Skeletal muscle satellite cell (primary cell): ENCODE measurements around the gene NEK7.

- CAGE, long polyA plus RNA, result no peak
Measured at GRCh38 chr1:197917497-197918693, 723 bp downstream of the LHX9 start.

GRCh38 chr1:197921246-197921902, 4.2 kb downstream of the LHX9 start:
- CAGE, long polyA plus RNA, result no peak

- CAGE, long polyA plus RNA, result no peak
Measured at GRCh38 chr1:198155945-198156438, 806 bp upstream of the NEK7 start.

DNA sequence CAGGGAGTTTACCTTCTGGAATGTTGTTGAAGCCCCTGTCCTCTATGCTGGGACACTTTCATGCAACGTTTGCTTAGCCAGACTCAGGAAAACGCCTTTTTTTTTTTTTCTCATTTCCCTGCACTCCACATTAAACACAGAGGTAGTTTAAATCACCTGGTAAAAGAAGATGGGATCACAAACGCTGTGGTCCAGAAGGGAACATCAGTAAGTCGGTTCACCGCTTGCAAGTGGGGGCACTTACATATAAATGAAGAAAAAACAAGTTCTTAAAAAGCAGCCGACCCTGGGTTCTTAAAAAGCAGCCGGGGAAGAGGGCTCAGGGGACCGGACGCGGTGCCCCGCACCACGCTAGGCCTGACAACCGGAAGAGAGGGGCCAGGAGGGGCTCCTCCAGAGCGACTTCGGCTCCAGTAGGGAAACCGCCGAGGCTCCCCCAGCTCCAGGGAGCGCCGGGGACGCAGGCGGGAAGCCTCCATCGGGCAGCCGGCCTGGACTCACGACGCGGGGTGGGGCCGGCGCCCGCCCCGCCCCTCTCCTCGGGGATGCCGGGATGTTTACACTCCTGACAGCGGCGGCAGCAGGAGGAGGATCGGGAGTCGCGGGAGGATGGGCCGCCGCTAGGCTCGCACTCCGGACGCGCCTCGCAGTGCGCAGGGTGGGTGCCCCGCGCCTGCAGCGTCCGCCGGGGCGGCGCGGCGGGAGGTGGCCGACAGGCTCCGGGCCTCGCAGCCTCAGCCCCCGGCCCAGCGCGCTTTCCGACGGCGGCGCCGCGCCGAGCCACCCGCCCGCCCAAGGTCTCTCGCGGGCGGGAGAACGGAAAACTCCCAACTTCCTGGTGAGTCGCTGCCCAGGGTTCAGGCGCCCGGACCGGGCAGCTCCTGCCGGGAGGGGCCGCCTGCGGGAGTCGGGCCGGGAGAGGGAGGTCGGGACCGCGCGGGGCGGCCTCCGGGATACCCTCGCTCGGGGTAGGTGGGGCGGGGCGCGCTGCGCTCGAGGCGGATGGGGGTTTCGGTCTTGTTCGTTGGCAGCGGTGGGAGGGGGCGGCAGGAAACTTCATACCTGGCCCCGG, at the start of gene NEK7:
Gene NEK7, plus strand, starts transcription at position 560 of the 1,072 bp plus-strand sequence.
- CAGE, long polyA plus RNA, result start-site peak on the plus strand centred at position 473 of the sequence, 206 bp wide, 47 and 38 reads in 2 replicates

- CAGE, long polyA plus RNA, result no peak
Measured at GRCh38 chr1:198211270-198212003, 54.6 kb downstream of the NEK7 start.

DNA sequence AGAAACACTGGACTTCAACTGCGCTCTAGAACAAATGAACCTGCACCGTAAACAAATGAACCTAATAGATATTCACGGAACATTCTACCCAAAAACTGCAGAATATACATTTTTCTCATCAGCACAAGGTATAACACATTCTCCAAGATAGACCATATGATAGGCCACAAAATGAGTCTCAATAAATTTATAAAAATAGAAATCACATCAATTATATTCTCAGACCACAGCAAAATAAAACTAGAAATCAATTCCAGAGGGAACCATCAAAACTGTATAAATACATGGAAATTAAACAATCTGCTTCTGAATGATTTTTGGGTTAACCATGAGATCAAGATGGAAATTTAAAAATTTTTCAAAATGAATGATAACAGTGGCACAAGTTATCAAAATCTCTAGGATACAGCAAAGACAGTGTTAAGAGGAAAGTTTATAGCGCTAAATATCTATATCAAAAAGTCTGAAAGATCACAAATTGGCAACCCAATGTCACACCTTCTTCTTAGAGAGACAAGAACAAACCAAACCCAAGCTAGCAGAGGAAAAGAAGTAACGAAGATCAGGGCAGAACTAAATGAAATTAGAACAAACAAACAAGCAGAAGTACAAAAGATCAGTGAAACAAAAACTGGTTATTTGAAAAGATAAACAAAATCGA, 59.3 kb downstream of the NEK7 start:
- CAGE, long polyA plus RNA, result no peak

- CAGE, long polyA plus RNA, result no peak
Measured at GRCh38 chr1:198253543-198254270, 96.9 kb downstream of the NEK7 start.

DNA sequence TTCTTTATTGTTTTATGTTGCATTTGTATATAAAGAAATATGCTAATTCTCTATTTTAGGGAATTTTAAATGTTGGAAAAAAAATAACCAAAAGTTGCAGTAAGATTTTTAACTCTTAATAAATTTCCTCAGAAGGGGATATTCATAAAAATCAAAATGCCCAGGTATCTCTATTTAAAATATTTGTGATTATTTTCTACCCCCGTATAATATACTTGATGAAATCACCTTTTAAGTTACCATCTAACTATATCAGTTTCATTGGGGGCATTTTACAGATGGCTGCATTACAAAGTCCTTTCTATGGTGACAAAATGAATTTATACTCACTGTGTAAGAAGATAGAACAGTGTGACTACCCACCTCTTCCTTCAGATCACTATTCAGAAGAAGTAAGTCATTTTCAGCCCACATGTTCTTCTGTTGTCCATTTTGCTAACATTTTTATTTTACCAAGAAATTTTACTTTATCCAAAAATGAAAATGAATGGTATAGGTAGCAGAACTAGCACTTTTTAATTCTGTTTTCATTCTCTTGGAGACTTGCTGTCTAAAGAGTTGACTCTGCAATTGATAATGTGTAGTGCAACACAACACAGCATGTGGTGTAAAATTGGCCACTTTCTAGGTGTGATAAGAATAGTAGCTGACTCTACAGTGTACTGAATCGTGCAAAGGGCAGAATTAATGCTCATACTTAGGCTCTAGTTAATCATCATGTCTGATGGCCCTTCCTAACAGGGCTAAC, 140.2 kb downstream of the NEK7 start:
- CAGE, long polyA plus RNA, result no peak

DNA sequence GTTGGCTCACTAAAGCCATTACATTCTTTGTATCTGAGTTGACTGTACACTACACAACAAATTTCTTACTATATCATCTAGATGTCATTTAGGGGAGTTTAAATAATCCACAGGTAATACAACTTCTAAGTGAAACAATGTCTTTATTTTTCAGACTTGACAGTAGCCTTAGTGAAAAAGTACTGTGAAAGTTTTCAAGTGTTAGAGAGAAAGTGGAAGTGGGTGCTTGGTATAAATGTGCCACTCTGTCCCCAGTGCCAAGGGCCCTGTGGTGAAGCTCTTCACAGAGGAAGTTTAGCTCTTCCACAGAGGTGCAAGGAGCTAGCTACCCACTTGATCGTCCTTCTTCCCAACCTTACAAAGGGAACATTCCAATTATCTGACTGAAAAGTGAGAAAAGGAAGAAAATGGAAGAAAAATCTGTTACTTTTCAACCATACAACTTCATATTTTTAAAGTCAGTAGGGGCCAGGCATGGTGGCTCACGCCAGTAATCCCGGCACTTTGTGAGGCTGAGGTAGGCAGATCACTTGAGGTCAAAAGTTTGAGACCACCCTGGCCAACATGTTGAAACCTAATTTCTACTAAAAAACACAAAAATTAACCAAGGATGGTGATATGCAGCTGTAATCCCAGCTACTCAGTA, 41.1 kb upstream of the PTPRC start:
- CAGE, long polyA plus RNA, result no peak

DNA sequence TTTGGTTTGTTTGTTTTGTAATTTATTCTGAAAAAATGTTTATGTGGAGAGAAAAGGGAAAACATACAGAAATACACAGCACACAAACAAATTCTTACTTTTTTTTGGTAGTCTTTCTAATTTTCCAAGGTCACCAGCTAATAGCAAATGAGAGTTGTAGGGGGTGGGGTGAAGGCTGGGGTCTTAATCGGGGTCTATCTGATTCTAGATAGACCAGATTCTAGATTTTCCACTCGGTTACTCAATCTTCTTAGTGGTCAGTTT, 9.3 kb downstream of the PTPRC start:
- CAGE, long polyA plus RNA, result no peak

- CAGE, long polyA plus RNA, result no peak
Measured at GRCh38 chr1:198752009-198752228, 113.1 kb downstream of the PTPRC start.

DNA sequence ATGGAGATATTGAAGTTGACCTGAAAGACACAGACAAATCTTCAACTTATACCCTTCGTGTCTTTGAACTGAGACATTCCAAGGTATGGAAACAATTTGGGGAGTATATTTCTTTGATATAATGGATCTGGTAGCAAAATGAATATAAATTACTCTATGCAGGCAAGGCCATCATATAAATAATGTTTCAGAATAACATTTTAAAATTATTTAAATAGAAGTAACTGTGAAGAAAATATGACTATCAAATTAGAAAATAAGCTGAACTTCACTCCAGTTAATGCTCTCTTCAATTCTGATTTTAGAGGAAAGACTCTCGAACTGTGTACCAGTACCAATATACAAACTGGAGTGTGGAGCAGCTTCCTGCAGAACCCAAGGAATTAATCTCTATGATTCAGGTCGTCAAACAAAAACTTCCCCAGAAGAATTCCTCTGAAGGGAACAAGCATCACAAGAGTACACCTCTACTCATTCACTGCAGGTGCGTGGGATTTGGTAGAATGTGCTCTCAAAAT, 113.5 kb downstream of the PTPRC start:
- CAGE, long polyA plus RNA, result no peak

DNA sequence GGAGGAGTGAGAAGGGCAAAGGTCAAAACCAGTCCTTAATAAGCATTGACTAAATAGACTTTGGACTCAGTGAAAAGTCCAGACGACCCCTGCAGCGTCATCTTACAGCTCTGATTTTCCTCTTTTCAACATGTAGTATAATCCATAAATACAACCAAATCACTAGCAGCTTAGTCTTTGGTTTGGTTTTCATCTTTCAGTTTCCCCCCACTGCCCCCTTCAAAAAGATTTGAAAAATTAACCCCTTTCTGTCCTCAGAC, 290.3 kb downstream of the PTPRC start:
- CAGE, long polyA plus RNA, result no peak

DNA sequence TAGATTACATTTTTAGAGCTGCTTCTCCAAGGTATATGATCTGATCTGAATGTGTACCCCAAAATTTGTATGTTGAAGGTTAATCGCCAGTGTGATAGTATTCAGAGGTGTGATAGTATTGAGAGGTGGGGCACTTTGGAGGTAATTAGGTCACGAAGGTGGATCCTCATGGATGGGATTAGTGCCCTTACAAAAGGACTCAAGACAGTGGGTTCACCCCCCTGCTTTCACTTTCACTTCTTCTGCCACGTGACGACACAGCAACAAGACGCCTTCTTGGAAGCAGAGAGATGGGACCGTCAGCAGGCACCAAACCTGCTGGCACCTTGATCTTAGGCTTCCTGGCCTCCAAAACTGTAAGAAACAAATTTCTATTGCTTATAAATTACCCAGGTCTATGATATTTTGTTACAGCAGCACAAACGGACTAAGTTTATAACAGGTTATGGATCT, 95.5 kb upstream of the NR5A2 start:
- CAGE, long polyA plus RNA, result no peak

DNA sequence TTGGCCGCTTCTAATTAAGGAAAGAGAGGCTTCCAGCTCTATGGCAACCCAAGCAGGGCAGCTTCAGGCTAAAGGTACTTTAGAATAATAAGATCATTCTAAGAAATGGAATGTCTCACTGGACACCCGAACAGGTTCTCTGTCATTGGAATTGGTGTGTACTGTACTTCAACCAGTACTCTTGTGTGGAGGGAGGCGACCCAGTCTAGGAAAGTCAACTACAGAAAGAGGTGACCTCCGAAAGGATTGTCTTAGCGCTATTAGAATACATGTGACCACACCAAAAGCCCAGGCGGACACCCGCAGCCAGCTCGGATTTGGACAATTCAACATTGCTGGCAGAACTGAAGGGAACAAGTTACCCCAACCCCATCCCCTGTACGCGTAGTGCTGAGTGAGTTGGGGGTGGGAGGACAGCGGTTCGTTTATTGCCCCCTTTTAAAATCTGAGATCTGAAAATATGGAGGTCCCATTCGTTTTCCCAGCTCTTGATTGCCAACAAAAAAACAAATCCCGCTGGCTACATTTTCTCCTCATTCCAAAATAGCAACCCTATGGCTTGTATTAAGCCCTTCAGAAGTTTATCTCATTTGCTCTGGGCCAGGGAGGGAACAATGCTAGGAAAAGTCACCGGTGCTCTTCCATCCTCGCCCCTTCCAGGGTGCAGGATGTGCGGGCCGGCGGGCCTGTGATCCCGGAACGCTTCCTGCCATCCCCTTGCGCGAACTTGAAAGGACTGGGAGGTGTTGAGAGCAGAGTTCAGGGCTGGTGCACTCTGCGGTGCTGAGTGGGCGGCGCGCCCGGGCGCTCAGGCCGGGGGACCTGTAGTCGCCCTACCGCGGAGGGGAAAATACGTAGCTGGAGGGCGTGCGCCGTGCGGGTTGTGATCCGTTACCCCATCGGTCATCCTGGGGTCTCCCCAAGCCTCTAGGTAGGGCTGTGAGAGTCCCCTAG, 12.8 kb downstream of the NR5A2 start:
- CAGE, long polyA plus RNA, result no peak

GRCh38 chr1:200233402-200233918, 176.4 kb downstream of the ZNF281 start:
- CAGE, long polyA plus RNA, result no peak

DNA sequence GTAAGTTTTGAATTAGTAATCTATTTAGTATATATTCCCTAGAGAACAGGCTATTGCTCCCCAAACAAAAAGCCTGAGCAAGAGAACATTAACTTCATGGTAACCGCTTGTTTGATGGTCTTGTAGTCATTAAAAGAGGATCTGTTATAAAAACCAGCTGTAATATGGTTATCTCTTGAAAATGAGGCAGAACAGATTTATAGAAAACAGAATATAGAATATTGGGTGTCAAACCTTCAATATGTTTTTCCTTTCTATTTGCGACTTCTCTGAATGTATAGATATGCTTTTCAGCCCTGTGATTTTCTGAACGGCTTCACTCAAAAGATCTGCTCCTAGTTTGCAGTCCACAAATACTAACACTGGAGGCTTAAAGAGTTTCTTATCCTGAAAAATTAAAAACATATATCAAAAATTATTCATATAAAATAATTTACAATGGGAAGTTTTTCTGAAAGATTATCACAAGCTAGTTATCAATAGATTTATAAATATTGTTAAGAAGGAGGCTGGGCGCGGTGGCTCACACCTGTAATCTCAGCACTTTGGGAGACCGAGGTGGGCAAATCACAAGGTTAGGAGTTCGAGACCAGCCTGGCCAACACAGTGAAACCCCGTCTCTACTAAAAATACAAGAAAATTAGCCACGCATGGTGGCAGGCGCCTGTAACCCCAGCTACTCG, 20.7 kb downstream of the DDX59 start:
- CAGE, long polyA plus RNA, result no peak

- CAGE, long polyA plus RNA, result no peak
Measured at GRCh38 chr1:200674705-200675276, 5.1 kb upstream of the DDX59 start.

GRCh38 chr1:200888069-200888830, 6.5 kb upstream of the INAVA start:
- CAGE, long polyA plus RNA, result no peak

GRCh38 chr1:200969985-200970465, 53.5 kb downstream of the KIF21B start:
- CAGE, long polyA plus RNA, result no peak